ENCODE measurements around the gene HOXB2.

DNA sequence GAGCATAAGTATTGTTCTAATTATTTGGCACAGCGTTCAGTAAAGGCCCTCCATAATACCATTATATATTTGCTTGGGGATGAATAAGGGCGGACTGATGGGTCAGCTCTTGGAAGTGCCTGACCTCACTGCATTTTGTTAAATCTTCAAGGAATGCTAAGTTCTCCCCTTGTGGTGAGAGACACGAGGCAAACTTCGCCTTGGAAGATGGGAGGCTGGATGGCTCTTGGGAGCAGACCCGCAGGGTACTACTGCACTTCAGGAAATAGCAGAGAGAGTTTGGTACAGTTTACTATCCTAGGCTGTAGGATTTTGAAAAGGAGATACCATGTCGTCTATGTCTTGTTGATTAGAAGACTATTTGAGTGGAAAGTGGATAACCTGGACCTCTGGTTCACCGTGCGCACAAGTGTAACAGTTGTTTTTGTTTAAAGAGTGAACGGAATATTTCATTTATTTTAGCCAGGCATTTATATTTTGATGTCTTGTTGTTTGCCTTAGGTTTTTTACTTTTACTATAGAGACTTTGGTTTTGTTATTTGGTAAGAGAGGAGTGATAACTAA lies 87.1 kb upstream of the RPRML start:
- RRBS, result no CpG with 5 or more reads among the region's 9 CpGs

GRCh38 chr17:47117048-47117855 lies 71.8 kb downstream of the CDC27 start:
- RRBS, result no CpG with 5 or more reads among the region's 3 CpGs

GRCh38 chr17:47158715-47159297 lies 30.3 kb downstream of the CDC27 start:
- RRBS, result 100% methylated on average over 2 of the region's 13 CpGs

GRCh38 chr17:47417572-47417957 lies 93.8 kb downstream of the EFCAB13 start:
- RRBS, result no CpG with 5 or more reads among the region's 1 CpG

DNA sequence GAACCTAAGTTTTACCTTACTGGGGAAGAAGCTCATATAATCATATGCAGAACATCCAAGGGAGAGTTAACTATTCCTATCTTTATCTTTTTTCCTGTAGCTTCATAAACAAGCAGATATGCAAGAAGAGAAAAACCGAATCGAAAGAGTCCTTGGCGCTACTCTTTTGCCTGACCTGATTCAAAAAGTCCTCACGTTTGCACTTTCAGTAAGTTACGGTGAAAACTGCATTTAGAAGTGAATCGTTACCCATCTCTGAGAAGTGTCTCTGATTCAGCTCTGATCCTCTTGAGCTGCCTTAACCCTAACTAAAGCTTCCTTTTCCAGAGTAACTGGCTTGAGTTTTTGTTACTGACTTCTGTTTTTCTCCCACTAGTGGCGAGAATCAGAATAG lies 31.5 kb upstream of the KPNB1 start:
- RRBS, result no CpG with 5 or more reads among the region's 7 CpGs

DNA sequence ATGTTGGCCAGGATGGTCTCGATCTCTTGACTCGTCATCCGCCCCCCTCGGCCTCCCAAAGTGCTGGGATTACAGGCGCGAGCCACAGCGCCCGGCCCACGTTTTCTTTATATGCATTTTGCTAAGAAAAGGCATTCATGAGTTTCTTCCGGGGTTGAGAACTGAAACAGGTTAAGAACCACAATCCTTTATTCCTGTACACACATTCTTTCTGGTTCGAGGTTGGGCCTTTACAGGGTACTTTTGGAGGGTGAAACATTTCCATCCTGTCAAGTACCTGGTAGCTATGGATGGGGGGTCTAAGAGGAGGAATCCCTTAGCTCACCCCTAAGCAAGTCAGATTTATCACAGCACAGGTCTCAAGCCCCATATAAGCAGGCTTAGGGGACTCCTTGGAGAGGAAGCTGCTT lies 1.1 kb upstream of the KPNB1 start:
- RRBS, result 7% methylated on average over 3 of the region's 11 CpGs

DNA sequence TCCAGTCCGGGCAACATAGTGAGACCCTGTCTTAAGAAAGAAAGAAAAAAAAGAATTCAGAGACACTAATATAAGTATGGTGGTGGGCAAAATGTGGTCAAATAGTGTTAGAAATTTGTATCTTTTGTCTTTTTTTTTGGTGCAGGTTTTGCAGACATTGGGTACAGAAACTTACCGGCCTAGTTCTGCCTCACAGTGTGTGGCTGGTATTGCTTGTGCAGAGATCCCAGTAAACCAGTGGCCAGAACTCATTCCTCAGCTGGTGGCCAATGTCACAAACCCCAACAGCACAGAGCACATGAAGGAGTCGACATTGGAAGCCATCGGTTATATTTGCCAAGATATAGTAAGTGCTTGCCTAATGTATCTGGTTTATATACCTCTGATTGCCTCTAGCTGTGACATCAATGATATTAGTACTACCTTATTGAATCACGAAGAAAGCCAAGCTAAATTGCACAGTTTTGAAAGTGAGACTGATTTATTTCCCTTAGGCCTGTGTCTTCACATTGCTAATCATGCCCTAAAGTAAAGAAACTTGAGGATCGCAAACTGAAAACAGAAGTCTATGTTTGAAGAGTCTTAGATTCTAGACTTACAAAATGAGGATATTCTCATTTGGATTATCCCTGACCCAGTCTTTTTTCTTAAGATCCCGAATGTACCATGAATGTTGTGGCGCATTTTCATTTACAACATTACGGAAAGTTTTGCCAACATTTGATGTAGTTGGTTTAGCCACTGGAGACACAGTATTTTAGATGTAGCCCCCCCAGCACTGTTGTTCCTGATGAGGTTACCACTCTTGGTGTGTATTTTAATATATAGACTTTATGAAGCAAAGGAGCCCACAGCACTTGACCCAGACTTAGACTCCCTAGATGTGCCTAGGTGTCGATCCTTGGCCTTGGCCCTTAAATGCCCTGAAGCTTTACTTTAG lies 7.3 kb downstream of the KPNB1 start:
- RRBS, result no CpG with 5 or more reads among the region's 10 CpGs

DNA sequence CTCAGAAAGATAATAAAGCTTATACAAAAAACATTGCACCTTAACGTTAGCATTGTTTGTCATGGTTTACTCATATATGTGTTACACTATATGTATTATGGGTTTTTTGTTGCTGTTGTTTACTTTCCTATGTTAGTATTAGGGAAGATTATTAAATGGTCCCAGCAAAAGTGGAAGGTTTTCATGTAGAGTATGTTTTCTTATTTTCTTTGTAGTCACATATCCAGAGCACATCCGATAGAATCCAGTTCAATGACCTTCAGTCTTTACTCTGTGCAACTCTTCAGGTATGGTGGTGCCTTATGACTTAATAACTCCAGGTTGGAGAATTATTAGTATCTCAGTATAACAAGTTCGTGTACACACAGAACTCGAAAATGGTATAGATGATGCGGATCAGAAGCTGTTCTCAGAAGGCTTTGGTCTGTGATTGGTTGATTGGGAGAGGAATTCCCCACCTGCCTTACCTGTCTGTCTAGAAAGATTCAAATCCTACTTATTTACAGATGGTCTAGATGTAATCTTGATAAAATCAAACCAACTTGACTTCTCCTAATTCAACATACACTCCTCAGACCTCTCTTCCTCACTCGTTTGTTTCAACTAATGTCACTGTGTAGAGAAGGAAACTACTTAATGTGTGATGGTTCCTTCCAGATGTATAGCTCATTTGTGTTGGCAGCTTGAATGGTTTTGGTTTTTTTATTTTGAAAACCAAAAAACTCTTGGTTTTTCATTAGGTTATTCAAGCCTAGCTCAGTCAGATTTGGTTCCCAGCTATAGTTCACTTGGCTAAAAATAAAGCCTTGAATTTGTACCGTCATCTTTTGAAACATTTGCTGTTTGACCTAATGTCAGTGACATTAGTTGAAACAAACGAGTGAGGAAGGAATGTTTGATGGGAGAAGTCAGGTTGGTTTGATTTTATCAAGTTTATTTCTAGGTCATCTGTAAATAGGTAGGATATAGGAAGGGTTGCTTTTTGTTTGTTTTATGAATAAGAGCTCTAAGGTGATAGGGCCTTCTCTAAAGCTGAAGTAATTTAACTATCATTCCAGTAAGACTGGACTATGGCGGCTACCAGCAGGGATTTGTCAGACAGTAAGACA lies 20.3 kb upstream of the TBKBP1 start:
- RRBS, result no CpG with 5 or more reads among the region's 9 CpGs

DNA sequence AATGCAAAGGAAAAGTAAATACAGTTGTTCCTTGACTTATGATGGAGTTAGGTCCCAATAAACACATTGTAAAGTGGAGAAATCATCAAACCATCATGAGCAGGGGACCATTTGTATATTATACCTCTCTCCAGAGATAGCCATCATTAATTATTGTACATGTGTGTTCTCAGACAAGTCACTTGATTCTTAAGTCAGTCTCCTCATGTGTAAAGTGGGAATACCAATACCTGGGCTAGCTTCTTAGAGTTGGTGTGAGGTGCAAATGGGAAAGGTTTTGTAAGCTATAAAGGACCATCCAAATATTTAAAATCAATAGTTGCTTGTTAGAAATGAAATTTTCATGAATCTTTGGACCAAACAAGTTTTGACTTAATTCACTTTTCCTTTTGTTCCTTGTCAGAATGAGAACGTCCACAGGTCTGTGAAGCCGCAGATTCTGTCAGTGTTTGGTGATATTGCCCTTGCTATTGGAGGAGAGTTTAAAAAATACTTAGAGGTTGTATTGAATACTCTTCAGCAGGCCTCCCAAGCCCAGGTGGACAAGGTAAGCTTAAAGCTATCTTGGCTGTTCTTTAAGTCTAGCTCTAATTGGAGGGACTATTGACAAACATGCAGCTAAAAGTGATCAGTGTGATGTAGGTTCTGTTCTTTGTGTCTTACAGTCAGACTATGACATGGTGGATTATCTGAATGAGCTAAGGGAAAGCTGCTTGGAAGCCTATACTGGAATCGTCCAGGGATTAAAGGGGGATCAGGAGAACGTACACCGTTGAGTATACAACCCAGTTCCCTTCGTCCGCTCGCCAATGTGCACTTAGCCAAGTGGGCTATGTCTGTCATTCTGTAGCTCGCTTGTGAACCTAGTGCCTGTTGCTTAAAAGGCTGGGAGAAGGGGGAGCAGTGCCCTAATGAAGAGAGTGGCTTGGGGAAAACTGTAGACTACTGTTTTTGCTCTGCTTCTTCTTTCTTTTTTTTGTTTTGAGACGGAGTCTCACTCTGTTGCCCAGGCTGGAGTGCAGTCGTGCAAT lies 16.0 kb upstream of the TBKBP1 start:
- RRBS, result no CpG with 5 or more reads among the region's 11 CpGs

GRCh38 chr17:47883934-47884652 lies 11.9 kb upstream of the SP2 start:
- RRBS, result no CpG with 5 or more reads among the region's 11 CpGs

DNA sequence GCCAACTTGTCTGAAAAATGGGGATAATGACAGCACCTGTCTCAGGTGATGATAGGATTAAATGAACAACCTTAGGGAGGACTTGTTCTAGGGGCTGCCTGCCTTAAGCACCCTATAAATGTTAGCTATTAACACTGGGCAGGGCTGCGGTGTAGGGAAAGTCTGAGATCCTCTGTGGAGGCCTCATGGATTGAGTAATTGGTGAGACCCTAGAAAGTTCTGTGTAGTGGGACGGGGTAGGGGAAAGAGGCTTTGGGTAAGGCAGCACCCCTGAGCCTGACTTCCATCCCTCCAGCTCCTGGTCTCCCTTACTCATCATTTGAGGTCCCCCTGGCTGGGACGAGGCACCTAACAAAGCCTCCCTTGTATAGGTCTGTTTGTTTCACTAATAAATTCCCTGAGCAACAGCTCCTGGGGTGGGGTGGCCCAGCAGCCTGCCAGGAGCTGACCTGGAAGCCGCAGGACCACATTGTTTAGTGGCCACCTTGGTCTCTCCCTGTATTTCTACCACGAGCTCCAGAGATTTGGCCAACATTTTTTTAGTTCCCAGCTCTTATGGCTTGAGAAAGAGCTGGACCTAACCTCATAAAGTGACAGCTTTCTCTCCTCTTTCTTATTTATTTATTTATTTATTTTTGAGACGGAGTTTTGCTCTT lies 7.3 kb downstream of the PRR15L start:
- RRBS, result no CpG with 5 or more reads among the region's 6 CpGs

DNA sequence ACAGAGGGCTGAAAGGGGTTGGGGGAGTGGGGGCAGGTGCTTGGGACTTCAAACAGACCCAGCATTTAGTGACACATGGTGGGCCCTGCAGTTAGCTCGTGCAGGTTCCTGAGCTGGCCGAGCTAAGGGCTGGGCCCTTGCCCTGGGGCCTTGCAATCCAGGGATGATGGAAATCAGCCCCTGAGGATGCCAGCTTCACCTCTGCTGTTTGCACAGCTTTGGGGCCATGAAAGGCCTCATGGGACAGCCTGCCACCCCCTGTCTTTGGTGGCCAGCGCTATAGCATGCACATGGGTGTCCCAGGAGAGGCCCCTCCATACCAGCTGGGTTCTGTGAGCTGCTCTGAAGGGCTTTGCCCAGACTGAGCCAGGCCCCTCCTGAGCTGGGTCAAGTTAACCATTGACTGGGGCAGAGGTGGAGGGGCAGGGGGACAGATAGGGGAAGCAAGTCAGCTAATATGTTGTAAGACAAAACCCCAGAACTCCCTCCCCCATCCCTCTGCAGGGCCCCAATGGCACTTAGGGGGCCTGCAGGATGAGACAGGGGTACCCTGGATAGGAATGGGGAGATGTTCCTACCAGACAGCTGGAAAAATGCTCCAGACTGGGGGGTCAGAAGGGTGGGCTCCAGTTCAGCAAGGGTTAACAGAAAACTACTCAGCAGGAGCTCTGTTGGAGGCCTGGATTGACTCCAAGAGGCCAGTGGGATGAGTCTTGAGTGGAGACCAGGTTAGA lies 702 bp downstream of the PRR15L start:
- RRBS, result no CpG with 5 or more reads among the region's 3 CpGs

DNA sequence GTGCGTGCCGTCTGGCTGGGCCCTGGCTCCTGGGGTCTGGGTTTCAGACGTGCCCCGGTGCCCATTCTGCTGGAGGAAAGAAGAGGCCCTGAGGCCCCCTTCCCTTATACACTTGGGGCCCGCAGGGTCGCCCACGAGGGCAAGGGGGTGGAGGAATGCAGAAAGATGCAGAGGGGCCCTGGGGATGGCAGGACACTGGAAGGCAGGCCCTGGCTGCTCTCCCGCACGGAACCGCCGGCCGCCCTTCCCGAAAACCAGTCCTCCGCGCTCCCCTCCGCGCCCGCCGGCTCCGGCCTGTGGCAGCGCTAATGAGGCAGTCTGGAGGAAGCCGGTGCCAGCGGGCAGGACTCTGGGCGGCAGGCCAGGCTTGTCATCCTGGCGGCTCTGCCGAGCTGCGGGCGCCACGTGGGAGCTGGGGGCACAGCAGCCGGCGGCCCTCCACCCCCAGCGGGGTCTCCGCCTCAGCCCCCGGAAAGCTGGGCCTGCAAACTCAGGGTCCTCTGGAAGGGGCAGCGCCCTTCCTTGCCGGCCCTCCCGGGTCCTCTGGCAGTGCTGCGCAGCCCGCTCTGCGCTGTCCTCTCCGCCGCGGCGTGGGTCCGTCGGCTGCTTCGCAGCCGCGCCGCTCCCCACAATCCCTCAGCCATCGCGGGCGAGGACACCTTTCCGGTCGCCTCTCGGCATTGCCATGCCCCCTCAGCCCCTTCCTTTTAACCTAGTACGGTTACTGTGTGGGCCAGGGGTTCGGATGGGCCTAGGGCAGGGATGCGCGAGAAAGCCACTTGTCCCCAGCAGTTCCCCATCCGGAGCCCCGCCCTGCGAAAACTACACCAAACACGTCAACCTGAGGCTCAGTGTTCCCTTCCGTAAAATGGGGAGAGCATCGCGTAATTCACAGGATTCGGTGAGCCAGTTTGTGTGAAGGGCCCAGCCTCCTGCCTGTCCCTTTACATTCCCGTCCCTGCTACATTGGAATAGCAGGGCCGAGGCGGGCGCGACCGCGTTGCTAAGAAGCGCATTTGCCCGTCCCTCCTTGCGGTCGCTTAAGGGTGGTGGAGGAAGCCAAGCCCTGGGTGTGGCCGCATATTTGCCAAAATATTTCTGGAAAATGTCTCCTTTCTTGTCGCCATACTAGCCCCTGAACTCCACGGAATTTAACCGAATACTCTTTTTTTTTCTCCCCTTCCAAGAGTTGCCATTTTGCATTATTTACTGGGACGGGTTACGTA lies 13.5 kb downstream of the COPZ2 start:
- RRBS, result 2% methylated on average over 24 of the region's 85 CpGs

DNA sequence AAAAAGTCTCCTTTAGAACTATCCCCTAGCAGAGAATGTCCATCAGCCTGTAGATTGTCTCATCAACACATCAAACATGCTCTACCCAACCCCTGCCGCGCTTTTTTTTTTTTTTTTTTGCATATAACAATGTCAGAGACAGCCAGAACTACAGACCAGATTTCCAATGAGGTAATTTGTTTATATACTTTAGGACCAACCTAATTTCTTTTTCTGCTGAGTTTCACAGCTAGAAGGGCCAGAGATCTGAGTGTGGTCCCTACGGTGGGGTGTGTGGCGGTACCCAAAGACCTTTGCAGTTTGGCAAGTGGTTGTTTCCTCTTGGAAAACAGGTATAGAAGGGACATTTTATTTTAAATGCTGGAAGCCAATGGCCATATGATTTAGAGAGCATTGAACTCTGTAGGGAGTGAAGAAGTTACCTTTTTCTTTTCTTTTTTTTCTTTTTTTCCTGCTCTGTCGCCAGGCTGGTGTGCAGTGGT lies 22.8 kb downstream of the SNX11 start:
- RRBS, result no CpG with 5 or more reads among the region's 5 CpGs

GRCh38 chr17:48214017-48214328 lies 106.4 kb downstream of the SNX11 start:
- RRBS, result no CpG with 5 or more reads among the region's 2 CpGs

DNA sequence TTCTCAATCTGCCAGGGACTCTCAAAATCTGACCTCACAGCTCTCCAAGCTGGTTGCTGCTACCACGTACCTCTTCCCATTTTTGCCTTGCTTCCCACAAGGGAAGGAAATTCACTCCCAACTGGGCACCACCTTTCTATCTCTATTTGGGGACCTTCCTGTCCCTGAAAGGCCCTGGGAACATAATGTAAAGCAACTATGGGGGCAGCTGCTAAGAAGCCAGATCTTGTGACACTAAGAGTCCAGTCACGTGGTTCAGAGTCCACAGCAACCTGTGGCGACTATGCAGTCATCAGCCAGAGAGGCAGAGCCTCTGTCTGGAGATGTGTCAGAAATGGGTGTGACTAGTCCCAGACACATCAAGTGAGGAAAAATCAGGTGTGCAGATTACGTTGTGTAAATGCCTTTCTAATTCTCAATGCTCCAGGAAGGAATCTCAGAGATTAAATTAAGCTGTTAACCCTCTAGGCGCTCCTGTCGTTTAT lies 26.5 kb upstream of the SKAP1 start:
- RRBS, result no CpG with 5 or more reads among the region's 6 CpGs

DNA sequence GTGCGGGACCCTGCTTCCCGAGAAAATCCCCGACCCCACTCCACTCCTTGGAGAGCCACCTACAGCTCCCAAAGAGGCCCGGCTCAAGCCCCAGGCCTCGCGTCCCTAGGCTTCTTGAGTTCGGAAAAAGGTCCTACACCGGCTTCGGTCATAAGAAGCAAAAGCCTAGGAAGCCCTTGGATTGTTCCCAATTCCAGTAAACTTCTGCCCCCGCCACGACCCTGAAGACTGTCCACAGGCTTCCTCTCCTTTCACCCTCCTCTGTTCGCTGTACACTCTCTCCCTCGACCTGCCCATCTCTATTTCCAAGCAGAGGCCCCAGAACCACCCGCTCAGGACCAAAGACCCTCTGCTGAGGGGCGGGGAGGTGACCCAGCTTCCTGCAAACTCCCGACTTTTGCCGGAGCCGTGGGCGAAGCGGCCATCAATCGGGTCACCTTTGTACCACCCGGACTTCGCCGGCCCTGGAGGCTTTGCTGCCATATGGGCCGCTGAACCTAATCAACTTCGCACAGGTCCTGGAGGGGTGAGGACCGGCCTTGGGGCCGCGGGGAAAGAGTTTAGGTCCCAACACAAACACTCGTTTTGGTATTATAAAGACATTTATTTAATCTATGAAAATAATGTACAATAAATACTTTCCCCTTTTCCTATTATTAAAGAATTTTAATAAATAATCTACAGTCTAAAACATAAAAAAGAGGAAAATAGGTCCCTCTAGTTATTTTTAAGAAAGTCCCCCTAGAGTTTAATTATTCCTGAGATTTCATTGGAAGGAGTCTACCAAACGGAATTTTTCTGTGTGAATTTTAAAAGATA lies 2.6 kb downstream of the HOXB2 start:
- RRBS, result 32% methylated on average over 15 of the region's 31 CpGs

DNA sequence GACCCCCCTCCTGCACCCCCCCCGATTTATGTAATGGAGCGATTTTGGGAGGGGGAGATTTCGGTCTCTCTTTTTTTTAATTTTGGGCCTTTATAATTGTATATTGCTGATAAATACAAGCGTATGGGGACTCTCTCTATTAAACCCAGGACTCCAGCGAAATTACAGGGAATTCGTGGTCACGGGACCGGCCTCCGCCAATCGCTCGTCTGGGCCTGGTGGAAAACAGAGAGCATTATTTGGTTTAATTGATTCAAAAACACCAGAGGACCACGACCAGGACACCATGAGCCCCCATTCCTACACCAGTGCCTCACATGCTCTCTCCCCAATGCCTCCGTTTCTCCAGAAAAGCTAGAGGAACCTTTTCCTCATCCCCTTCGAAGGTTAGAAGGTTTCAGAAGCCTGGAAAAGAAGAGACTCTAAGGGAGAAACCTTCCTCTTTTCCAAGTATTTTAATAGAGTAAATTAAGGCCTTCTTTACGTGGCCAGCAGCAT lies at the start of gene HOXB2:
HOXB2 (minus strand) TSS at position 138 of the 498 bp plus-strand sequence.
- RRBS, result no CpG with 5 or more reads among the region's 15 CpGs

DNA sequence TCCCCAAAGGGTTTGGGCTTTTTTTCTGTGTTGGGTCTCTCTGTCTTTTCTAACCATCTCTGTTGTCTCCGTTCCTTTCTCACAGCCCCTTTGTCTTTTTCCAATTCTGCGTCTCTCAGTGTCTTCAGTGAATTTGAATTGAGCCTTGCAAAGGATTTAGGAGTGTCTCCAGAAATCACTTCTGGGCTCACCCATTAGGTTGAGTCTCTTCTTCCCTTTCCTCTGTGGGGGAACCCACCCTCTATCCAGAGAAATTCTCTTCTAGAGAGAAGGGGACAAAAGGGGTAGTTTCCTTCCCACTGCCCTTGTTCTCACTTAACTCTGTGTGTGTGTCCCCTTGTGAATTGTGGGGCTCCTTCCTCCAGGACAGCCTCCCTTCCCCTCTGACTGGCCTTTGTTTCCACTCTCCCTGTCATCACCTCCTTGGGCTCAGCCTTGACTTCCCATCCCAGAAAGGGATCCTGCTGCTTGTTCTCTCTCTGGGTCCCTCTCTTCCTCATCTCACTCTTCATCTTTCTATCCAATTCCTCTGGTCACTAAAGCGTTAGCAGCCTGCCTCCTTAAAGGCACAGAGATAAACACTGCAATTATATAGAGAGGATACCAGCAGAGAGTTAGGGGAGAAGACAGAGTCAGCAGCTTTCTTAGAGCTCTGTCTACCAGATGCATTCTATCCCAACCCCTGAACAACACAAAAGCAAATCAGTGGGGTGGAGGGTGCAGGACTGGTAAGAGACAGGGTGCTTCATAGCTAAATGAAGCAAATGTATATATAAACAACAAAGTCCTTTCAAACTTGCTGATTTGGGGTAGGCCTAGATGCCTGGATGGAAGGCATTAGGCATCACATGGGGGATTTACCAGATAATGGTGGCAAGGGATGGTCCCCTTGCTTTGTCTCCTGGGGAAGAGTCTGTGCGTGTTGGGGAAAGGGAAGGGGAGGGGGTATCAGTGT lies 12.4 kb downstream of the HOXB4 start:
- RRBS, result no CpG with 5 or more reads among the region's 4 CpGs

- RRBS, result 19% methylated on average over 3 of the region's 7 CpGs
Measured at GRCh38 chr17:48570342-48570560, 7.9 kb downstream of the HOXB4 start.